PFSK-1 (cell line): Measurements from ENCODE around the gene DAP.

DNA sequence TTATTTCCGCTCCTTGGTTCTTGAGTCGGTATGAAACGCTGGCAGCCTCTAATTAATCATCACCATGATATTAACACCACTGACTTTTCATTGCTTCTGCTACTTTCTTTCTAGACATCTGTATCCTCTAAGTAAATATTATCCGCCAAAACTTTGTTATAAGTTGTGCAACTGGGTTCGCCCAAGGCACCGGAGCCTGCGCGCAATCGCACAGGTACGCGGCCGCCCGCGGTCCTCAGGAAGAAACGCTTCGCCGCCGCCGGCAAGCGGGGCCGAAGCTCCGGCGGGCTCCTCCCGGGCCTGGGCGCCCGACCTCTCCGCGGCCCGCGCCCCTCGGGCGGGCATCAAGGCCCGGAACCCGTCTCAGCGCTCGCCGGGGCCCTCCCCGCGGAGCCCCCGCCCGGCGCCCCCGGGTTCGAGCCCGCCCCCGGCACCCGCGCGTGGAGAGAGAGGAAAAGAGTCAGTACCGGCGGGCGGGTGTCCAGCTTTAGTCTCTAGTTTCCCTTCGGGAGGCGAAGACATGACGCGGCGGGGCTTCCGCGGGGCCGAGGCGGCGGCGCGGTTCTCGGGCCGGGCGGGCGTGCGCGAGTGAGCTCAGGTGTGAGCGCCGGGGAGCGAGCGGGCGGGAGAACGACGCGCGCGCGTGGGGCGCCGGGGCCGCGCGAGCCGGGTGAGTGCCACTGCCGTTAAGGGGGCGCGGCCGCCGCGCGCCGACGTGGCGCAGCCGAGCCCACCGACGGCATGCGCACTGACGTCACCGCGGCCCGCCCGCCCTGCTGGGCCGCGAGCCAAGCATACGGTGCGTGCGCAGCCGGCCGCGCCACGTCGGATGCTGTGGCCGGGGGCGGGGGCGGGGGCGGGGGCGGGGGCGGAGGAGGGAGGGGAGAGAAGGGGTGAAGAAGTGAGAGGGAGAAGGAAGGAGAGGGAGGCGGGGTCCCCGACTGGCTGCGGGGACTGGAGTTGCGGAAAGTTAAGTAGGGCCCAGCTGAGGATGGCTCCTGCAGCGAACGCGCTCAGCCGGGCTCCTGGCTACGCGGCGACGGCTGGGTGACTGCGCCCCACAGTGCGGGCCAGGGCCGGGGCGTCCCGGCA, at the start of gene DAP:
Gene DAP, minus strand, starts transcription at position 688 of the 1,092 bp plus-strand sequence.
- RRBS = 11% methylated on average over 64 of the region's 139 CpGs

DNA sequence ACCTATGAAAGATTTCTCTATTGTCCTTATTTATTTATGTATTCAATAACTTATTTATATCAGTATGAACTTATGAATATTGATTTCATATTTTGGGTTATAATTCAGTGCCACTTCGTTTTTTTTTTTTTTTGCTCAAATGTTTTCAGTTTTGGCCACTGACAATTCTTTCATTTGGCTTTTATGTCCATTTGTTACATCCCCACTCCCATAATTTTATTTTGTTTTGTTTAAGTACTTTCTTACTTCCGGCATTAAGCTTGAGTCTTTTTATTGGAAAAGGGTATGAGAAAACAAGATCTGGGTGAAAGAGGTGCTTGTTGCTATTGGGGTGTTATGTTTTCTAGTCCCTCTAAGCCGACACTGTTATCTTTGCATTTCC, 620.6 kb upstream of the CTNND2 start:
- RRBS = no CpG with 5 or more reads among the region's 3 CpGs

DNA sequence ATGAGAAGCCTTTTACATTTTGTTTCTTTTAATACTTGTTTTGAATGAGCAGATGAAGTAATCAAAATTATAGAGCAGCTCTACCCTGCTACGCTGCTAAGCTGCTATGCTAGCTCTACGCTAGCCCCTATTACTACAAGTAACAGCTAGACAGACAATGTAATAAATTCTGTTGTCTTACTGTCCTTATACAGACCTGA, 693.1 kb upstream of the CTNND2 start:
- RRBS = no CpG with 5 or more reads among the region's 2 CpGs

DNA sequence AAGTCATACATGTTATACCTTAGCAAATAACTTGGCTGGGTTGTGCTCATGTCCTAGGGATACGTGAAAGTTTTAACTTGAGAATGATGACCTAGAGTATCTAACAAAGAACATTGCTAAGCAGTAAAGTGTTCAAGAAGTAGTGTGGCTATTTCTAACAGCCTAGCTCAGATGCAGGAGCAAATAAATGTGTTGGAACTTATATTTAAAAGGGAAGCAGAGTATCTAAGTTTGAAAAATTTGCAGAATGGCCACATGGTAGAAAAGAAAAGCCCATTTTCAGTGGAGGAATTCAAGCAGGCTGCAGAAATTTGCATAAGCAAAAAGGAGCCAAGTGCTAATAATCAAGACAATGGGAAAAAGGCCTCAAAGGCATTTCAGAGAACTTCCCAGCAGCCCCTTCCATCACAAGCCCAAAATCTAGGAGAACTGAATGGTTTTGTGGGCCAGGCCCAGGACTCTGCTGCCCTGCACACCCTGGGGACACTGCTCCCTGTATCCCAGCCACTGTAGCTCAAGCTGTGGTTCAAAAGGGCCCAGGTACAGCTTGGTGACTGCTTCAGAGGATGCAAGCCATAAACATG, 720.4 kb upstream of the CTNND2 start:
- RRBS = no CpG with 5 or more reads among the region's 1 CpG

DNA sequence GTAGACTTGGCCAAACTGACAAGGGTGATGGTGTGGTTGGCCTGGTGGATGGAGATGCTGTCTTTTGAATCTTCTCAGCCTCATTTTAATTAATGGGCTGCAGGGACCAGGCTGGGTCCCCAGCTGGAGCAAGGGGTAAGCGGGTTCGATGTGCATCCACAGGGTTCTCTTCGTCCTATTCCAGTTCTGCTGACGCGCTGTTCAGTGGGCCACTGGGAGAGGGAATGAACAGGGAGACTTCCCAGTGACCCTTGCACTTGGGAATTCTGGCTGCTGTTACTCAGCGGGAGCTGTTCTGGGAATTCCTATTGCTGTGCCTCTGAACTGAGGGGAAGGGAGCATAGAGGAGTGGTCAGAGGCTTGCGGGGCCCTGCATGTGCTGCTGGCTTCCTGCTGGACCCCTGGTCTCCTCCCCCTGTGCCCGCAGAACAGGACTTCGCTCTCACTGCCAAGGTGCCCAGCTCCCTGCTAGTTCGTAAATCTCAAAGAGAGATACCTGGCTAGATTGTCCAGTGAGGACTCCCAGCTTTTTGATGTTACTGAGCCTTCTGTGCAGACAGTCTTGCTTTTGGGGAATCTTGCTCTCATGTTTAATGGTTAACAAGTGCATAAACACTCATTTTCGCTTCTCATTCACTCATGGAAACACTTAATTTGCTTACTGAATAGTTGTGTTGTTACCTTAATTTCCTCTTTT, 5.8 kb downstream of the TRIO start:
- RRBS = no CpG with 5 or more reads among the region's 11 CpGs

- RRBS = no CpG with 5 or more reads among the region's 8 CpGs
Measured at GRCh38 chr5:14183927-14184511, 40.9 kb downstream of the TRIO start.

DNA sequence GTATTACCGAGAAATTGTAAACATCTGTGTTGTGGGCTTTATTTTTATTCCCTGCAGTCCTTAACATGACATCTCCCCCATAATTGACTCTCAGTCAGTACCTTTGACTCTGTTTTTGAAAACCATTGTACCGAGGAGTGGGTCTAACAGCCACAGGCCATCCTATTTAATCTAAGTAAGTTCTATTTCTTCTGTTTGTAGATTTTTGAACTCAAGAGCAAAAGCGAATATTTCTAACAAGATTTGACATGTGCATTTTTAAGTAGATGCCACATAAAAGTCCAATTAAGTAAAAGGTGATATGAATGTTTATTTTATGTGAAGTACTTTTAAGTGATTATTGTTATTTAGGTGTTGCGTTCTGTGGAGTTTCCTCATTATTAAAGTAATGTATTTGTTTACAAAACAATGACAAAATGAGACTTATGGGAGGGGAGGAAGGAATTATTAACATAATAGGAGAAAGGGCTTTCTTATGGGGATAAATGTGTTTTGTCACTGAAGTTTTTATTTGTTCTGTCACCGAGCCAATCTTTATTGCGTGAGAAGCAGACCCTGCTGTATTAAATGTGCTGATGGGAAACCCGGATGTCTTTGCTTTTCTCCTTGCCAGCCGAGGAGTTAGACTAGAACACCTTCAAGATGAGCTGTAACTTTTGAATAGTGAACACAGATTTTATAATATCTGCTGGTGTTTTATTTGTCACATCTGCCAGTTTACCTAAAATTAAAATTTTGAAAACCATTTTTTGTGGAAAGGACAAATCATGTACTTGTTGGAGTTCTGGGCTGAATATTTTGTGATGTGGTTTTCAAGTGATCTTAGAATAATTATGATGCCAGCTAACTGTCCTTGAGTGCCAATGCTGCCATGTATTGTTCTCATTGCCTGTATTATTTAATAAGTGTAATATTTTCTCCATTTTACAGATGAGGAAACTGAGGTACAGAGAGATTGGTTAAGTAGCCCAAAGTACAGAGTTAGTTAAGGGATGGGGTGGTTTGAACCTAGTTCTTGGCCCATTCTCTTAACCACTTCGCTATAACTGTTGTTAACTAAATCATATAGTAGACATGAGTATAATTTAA, 44.6 kb downstream of the TRIO start:
- RRBS = no CpG with 5 or more reads among the region's 9 CpGs

DNA sequence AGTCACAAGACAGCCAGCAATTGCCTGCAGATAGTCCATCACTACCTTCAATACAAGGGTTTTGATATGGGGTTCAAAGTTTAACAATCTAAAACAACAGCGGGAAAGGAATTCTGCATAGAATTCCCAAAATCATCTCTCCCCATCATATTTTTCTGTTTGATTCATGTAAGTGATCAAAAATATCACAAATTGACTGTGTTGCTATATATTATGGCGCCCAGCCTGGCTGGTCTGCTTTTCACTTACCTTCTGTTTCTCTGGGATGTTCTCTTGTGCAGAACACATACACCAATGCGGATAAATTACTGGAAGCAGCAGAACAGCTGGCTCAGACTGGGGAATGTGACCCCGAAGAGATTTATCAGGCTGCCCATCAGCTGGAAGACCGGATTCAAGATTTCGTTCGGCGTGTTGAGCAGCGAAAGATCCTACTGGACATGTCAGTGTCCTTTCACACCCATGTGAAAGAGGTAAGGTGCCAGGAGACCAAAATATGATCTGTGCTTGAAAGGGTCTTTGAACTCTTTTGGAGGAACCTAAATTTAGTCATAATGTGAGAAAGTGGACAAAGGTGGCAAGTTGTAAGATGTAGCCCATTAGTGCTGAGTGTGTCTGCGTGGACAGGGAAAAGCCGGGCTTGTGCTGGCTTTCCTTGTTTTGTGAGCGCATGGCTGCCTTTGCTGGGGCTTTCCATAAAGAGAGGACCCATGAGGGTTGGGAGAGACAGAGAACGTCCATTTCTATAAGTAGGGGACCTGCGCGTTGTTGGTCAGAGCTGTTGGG, 193.3 kb downstream of the TRIO start:
- RRBS = no CpG with 5 or more reads among the region's 15 CpGs

GRCh38 chr5:14410463-14411024, 171.0 kb upstream of the OTULINL start:
- RRBS = no CpG with 5 or more reads among the region's 14 CpGs

DNA sequence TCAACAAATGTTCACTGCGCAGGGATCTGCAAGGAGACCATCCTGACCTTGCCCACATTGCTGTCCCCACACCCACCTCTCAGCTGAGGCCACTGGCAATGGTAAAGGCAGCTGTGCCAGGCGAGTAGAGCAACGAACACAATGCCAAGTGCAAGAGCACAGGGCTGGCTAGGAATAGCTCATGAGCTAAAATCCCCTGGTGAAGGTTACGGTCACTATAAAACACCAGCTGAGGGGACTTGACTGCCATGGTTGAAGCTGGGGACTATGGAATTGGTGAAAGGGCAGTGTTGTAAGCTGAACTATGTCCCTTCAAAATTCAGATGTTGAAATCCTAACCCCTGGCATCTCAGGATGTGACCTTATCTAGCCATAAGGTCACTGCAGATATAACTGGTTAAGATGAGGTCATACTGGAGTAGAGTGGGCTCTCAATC, 96.1 kb downstream of the OTULIN start:
- RRBS = no CpG with 5 or more reads among the region's 4 CpGs

DNA sequence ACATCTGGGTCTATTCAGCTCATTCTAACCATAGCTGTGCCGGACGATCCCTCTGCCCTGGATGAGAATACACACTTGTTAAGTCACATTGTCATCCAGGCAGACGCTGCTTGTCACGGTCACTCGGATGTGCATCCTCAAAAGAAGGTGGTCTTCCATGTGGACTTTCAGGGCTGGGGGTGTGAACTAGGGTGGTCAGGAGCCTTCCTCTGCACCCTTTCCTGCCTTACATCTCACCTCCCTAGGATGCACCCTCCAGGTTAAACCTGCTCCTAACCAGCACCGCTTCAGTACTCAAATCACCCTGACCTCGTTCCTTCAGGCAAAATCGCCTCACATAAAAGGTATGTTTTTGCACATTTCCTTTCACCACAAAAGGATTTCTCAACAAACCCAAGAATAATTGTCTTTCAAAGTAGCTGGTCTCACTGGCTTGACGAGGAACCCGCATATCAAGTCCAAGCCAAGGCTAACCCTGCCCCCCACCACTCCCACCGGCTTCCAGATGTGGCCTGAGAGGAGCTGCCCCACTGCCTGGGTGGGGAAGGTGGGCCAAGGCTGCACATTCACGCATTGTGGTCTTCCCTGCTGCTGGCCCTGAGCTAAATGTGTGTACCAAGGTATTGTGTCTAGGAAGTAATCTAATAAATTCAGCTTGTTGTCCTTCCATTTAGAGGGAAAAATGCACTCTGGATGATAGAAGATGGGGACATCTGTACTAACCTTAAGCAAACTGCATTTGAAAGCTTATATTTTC, 21.7 kb downstream of the ANKH start:
- RRBS = no CpG with 5 or more reads among the region's 12 CpGs

GRCh38 chr5:14992635-14993108, 121.1 kb upstream of the ANKH start:
- RRBS = no CpG with 5 or more reads among the region's 9 CpGs

GRCh38 chr5:15706229-15706931, 206.4 kb downstream of the FBXL7 start:
- RRBS = no CpG with 5 or more reads among the region's 6 CpGs

DNA sequence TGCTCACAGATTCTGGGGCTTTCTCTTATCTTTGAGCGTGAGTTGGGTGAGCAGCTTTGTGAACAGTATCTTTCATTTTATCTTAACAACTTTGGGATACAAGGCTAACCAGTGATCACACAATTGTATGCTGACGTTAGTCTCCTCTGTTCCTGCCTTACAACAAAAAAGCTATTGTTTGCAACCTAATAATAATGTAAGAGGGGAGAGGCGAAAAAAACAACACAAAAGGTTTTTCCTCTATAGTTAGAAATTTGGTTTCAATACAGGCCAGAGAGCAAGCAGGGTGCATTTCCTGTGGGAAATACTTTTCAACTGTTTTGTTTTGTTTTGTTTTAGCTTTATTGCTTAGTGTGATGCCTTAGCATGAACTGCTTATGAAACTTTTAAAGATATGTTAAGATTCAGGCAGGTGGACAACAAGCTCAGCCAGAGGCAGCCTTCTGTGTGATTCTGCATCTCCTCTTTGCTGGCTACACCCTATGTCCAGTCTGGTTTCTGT, 294.7 kb downstream of the FBXL7 start:
- RRBS = no CpG with 5 or more reads among the region's 3 CpGs

- RRBS = no CpG with 5 or more reads among the region's 5 CpGs
Measured at GRCh38 chr5:15807878-15808343, 307.9 kb downstream of the FBXL7 start.

- RRBS = 95% methylated on average over 4 of the region's 64 CpGs
Measured at GRCh38 chr5:15936477-15937362, 242.9 kb downstream of the MARCHF11 start.

GRCh38 chr5:16574678-16575206, 42.1 kb downstream of the RETREG1 start:
- RRBS = no CpG with 5 or more reads among the region's 3 CpGs

- RRBS = no CpG with 5 or more reads among the region's 20 CpGs
Measured at GRCh38 chr5:16710825-16711461, 94.1 kb upstream of the RETREG1 start.

- RRBS = no CpG with 5 or more reads among the region's 17 CpGs
Measured at GRCh38 chr5:16740008-16740776, 123.4 kb upstream of the RETREG1 start.